A172 (cell line): ENCODE measurements around a stretch of chr2.

- RAMPAGE, long total RNA: no peak
Observed at GRCh38 chr2:237500589-237501483, 13.8 kb downstream of the MLPH start.

GRCh38 chr2:237513174-237514268 lies 26.5 kb downstream of the MLPH start:
- RAMPAGE, long total RNA: no peak

DNA sequence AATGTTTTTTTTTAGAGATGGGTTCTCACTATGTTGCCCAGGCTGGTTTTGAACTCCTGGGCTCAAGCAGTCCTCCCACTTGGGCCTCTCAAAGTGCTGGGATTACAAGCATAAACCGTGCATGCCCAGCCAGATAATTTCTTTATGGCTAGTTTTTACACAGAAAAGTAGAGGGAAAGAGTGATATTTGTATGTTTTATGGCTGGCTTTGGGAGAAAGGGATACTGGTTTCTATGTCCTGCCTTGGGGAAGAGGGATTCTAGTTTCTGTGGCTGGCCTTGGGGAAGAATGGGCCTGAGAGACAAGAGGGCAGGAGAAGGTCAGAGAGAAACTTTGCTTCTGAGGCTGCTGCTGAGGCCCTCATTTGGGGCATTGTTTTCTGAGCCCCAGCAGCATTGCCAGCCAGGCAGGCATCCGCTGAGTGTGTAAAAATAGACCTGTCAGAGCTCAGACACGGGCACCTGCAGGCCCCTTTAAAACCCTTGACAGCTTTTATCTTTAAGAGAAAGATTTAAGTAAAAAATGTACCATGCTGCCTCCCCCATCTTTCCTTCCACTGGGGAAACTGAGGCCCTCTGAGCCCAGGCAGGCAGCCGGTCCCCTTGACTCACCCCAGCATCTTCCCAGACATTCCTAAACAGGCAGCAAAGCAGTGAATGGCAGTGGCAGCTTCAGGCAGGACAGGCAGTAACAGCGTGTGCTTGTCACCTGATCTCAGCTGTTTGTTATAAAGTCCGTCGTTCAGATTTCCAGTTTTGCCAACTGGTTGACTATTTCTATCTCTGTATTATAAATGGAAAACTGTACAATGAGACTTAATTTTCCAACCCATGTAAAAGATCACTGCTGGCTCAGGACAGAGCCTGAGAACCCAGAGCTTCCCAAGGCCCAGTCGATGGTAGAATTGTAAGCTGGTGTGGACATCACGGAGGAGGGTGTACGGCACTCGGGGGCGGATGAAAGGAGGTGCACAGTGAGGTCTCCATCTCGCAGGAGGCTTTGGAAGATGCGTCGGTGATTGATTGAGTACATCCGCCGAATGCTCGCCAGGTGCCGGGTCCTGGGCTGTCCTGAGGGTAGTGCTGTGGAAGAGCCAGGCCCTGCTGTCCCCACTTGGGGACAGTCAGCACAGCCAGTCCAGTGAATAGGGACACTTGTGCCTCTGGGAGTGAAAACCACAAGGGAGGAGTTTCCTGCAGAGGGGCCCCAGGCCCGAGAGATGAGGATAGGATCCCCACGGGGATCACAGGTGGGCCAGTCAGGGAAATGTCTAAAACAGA lies 27.7 kb downstream of the MLPH start:
- RAMPAGE, long total RNA: no peak

GRCh38 chr2:237516727-237517413 lies 29.8 kb downstream of the MLPH start:
- RAMPAGE, long total RNA: no peak

DNA sequence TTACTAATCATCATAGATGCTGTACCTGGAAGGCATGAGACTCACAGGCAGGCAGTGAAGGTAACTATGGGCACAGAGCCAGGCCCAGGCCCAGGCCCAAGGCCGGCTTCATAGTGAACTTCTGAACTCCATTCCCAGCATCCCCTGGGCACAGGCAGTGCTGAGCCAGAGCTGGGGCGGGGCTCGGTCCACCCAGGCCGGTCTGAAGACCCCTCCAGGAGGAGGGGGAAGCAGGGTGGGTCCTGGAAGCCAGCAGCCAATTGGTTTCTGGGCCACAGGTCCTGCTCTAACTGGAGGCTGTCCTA lies 37.6 kb downstream of the MLPH start:
- RAMPAGE, long total RNA: no peak

- RAMPAGE, long total RNA: no peak
Observed at GRCh38 chr2:237539769-237540217, 26.6 kb upstream of the PRLH start.

DNA sequence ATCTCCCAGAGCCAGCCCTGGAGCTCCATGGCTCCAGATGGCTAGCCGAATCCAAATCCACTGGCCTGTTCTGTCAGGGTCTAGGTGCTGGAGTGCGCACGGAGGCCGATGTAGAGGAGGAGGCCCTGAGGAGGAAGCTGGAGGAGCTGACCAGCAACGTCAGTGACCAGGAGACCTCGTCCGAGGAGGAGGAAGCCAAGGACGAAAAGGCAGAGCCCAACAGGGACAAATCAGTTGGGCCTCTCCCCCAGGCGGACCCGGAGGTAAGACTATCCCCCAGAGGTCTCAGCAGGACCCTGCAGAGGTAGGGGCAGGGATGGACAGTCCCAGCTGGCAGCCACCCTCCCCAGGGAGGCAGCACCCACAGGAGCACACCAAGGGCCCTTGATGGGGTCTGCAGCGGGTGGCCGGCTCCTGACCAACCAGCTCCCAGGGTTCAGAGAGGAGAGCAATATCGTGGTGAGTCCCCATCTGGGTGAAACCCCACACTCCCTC lies 26.1 kb upstream of the PRLH start:
- RAMPAGE, long total RNA: no peak

- RAMPAGE, long total RNA: no peak
Observed at GRCh38 chr2:237549662-237550583, 16.5 kb upstream of the PRLH start.

DNA sequence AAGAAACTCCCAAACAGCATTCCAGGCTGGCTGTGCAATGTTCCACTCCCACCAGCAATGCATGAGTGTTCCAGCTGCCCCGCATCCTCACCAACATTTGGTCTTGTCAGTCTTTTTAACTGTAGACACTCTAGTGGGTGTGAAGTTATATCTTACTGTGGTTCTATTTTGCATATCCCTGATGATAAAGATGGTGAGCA lies 8.9 kb upstream of the LRRFIP1 start:
- RAMPAGE, long total RNA: no peak

DNA sequence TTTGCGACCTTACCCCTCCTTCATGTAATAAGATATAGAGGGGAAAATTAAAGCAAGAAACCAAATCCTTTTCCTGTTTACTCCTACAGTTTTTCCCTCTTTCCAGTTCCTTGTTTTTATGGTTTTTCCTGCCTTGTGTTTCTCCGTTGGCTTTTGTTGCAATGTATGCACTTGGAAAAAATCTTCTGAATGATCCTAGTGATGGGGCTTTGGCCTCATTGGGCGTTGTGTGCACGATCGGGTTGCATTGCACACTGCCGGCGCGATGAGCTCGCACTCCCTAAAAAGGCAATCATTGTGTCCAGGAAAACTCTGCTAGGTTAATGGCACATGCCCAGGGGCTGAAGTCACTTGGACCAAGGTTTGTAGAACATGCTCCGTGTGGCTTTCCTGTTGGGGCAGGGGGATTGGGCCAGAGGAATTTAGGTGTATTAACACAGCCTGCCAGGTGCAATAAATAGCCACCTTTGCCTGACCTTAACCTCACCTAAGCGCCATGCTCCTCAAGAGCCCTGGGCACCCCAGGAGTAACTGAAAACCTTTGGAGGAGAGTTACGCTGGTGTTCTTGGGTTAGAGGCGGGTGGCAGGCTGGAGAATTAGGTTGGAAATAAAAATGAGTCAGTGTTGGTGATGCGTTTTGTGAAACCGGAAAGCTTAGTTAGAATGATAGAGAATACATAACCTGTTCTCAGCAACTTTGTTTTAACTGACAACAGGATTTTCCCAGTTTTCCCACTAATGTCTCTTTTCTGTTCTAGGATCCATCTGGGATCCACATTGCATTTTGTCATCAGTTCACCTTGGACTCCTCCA lies 16.8 kb downstream of the LRRFIP1 start:
- RAMPAGE, long total RNA: no peak

GRCh38 chr2:237661906-237662540 lies 34.6 kb downstream of the LRRFIP1 start:
- RAMPAGE, long total RNA: no peak

- RAMPAGE, long total RNA: no peak
Observed at GRCh38 chr2:237664126-237664644, 36.8 kb downstream of the LRRFIP1 start.

- RAMPAGE, long total RNA: no peak
Observed at GRCh38 chr2:237675382-237675902, 48.1 kb downstream of the LRRFIP1 start.

DNA sequence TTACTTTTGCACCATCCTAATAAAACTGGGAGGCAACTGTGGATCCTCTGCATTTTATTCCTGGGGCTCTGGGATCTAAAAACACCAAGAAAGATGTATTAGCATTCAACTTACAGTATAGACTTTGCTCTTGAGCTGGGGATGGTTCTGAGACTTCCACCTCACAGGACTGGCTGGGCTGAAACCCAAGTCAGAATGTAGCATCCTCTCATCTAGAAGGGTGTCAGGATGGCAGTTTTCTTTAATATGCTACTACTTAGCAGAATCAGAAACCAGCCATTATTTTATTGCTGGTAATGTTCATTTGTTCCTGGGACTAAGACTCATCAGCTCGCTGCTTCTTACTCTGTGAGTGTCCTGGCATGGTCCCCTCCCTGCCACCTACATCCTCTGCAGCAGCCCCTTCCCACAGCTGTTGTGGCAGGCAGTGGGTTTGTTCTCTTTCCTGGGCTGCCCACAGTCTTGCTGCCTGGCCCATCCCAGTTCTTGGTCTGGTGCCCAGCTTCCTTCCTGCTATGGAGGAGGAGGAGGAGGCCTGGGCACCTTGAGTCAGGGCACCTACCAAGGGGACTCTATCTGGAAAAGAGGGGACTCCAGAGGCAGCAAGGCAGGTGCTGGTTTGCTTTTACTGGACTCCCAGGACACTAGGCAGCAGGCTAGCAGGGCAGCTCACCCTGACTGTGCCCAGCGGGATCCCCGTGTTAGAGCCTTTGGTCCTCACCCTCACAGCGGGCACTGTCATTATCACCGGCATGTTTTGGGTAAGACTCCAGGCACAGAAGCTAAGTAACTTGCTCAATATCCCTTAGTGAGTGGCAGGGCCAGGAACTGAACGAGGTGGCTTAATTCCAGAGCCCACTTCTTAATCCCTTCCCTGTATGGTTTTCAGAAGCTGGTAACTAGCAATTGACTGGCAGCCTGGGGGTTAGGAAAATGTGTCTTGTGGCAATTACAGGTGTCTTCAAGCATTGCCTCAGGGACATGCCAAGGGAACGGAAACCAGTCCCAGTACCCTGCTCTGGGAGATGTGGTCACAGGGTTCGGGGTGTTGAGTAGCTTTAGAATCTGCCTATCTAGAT lies 62.1 kb downstream of the LRRFIP1 start:
- RAMPAGE, long total RNA: no peak

- RAMPAGE, long total RNA: no peak
Observed at GRCh38 chr2:237691989-237692658, 64.7 kb downstream of the LRRFIP1 start.

- RAMPAGE, long total RNA: no peak
Observed at GRCh38 chr2:237730404-237730673, 68.2 kb upstream of the RBM44 start.

GRCh38 chr2:237743571-237744755 lies 54.6 kb upstream of the RBM44 start:
- RAMPAGE, long total RNA: no peak

DNA sequence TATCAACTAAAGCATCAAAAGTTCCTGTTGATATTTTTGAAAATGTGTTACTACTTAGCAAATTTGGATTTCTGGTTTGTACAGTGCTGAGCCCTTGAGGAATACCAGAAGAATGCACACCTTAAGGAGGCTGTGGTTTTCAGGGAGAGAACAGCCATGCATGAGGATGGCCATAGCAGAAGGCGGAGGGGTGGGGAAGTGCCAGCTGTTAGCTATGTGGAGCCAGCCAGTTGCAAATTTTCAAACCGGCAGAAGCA lies 16.5 kb upstream of the RBM44 start:
- RAMPAGE, long total RNA: no peak

GRCh38 chr2:237798879-237799290 lies 306 bp downstream of the RBM44 start:
- RAMPAGE, long total RNA: no peak

DNA sequence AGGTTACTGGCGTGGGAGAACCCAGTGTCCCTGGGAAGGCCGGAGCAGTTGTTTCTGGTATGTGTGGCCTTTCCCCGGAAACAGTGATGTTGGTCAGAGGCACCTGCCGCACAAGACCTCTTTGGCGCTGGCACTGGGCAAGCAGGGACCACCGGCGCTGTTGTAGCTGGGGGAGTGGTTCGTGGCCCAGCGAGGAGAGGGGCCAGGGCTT lies 1.1 kb downstream of the RAMP1 start:
- RAMPAGE, long total RNA: no peak